Natural killer cell (primary cell): ENCODE results near the gene ARHGEF33.

DNA sequence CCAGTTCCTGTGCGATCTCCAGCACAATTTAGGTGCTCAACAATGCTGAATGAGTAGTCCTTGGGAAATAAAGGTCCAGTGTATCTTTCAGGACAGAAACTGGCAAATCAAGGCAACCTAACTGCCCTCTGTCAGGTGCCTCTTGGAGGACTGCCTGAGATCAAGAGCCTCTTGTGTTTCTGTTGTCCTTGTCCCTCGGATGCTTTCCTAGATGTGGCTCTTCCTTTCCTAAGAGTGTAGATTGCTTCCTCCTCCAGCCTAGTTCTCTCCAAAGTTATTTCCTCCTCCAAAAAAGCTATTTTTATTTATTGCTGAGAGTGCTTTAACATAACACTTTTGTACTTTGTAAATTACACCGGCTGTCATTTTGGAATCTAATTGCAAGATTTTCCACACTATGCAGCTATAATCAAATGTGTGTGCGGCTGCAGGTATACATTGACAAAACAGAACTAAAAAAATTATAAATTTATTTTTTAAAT lies 1.3 kb upstream of the HNRNPLL start:
- PRO-cap, result no peak

- PRO-cap, result no peak
Observed at GRCh38 chr2:38733421-38734012, 17.6 kb downstream of the SRSF7 start.

GRCh38 chr2:38827476-38828131 lies 48.1 kb downstream of the DHX57 start:
- PRO-cap, result no peak

DNA sequence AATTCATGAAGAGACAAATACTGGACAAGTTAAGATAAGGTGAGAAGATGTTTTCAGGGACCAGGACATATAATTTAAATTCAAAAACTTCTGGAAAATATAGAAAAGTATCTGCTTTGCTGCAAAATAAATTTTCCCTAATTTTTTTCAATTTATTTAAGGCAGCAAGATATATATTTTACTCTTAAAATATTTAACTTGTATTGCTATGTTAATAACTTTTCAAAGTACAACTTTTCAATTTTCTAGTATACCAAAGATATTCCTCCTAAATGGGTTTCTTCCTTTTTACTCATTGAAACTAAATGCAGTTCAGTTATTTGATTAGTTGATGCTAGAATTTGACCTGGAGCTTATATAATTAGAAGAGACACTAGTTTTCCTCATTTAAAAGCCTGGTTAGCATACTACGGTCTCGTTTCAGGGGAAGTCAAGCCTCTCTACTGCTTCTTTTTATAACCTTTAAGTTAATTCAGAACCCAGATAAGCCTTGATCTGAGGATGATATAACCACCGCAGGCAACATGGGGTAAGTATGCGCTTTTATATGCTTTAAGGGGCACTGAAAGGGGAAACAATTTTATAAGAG lies at the start of gene ARHGEF33:
TSS of gene ARHGEF33 (plus strand) at position 418 of the 589 bp plus-strand sequence.
- PRO-cap, result no peak

DNA sequence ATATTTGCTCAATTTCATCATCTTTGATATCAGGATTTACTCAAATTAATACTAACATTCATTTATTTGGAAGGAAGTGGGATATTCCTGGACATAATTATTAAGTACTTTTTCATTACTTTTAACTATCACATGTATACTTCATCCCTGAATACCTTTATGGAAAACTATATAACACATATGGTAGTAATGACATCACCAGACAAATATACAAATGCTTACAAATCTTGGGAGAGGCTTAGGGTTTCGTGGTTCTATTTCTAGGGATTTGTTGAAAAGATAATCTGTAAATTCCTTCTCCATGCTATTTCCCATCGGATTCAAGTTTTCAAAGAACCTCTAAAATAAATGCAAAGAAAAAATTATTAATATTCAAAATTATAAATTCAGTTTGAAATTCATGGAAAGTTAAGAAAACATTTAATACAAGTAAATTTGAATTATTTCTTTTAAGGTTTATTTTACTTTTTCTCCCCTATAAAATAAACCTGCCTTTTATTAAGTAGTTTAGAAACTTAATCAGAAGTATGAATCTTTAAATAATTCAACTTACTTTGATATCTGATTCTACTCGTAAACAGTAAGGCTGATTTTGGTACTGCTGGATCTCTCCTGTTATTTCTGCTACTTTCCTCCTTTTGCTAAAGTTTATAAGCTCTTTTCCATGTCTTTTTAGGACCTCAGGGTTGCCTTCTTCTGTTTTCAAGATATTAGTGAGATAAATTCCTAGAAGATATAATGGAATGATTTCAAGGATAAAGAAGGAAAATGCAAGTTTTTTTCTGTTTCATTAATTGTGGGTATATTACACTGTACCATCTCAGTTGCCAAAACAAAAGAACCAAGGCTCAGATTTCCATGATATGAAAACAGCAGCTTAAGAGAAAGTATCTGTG lies 107.3 kb downstream of the ARHGEF33 start:
- PRO-cap, result no peak

GRCh38 chr2:39023578-39024269 lies 97.1 kb downstream of the SOS1 start:
- PRO-cap, result no peak

- PRO-cap, result no peak
Observed at GRCh38 chr2:39070472-39070995, 50.3 kb downstream of the SOS1 start.

GRCh38 chr2:39107208-39108244 lies 13.3 kb downstream of the SOS1 start:
- PRO-cap, result no peak

- PRO-cap, result no peak
Observed at GRCh38 chr2:39321678-39322763, 115.1 kb downstream of the MAP4K3 start.

GRCh38 chr2:39504084-39505254 lies 67.4 kb upstream of the MAP4K3 start:
- PRO-cap, result no peak

- PRO-cap, result no peak
Observed at GRCh38 chr2:39512103-39512778, 75.2 kb upstream of the MAP4K3 start.

DNA sequence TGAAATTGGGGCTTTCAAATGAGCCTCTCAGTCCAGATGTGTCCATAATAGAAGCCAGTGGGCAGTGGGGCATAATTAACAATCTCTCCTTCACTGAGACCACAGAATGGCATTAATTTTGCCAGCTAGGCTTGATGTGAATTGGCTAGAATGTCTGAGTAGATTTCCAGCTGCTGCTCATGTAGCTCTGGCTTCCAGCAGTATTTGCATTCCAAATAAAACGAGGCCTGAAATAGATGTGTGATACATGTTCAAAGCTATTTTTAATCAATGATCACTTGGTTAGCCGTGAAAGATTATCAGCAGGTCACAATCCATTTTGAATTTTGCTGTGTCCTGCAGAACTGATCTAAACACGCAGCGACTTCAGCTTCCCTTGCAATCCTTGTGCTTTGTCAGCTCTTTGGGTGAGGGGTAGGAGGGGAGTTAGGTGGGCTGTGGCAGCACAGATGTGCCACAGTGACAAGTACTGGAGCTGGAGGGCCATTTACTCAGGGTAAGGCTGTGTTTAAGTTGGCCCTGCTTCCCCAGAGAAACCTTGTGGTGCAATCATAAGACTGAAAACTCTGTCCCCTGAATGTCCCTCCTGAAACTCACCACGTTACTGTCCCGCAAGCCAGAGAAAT lies 56.9 kb upstream of the TMEM178A start:
- PRO-cap, result no peak

DNA sequence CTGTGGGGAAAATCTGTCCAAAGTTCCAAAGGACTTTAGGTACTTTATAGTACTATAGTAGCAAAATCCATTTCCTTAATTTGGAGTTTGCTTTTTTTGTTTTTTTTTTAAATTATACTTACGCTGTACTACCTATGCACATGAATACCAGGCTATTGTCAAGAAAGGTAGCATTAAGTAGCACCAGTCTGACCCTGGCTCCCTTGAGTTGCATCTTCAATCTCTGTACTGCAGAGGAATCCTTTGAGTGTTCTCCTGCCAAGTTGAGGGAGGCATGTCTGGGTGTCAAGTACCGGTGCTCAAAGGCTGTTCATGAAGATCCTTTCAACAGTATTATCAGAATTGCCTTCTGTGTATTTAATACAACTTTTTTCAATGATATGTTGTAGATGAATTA lies 165.3 kb upstream of the THUMPD2 start:
- PRO-cap, result no peak

- PRO-cap, result no peak
Observed at GRCh38 chr2:40329098-40329983, 122.5 kb downstream of the SLC8A1 start.

DNA sequence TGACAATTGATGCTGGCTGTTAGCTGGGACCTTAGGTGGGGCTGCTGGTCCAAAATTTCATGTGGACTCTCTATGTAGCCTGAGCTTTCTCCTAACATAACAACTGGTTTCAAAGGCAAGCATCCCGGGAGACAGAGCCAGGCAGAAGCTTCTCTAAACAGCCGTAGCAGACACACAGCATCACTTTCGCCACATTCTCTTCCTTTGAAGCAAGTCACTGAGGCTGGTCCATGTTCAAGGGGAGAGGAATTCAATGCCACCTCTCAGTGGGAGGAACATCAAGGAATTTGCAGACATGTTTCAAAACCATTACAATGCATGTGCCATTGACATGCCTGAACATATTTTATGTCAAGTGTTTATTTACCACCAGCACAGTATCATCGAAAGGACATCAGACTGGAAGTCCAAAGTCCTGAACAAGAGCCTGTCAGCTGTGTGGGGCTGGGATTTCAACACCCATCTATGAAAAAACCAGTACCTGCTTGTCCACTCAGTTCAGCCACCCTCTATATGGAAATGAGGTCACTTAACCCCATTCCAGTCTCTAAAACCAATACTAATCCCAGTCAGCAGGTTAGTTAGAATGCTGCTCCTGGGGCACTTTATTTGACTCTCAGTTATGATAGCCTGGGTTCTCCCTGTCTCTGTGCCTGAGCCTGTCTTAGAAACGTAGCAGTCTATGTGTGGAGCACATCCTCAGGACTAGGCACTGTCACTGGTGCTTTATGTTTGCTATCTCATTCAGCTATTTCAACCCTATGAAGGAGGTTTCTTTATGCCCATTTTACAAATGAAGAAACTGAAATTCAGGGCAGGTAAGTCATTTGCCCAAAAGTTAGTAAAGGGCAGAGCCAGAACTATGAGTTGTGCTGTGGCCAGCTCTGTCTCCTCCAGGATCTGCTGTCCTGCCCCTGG lies 152.7 kb upstream of the PKDCC start:
- PRO-cap, result no peak

DNA sequence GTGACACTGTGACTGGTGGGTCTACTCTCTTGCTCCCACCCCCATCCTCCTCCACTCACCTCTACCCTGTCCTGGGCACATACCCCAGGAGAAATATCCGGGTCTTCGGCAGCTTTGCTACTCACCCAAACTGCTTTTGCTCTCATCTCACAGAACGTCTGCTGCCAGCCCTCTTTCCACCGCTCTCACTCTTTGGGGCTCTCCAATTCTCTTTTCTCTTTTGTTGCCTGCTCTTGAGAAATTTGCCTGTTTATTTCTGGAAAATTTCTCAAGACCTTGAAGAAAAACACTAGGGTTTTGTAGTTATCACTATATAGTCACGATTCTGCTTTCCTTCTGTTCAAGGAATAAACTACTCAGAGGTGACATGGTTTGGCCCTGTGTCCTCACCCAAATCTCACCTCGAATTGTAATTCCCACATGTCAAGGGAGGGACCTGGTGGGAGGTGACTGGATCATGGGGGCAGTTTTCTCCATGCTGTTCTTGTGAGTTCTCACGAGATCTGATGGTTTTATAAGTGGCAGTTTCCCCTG lies 133.7 kb upstream of the PKDCC start:
- PRO-cap, result no peak

GRCh38 chr2:41947571-41948245 lies 100.1 kb upstream of the PKDCC start:
- PRO-cap, result no peak

DNA sequence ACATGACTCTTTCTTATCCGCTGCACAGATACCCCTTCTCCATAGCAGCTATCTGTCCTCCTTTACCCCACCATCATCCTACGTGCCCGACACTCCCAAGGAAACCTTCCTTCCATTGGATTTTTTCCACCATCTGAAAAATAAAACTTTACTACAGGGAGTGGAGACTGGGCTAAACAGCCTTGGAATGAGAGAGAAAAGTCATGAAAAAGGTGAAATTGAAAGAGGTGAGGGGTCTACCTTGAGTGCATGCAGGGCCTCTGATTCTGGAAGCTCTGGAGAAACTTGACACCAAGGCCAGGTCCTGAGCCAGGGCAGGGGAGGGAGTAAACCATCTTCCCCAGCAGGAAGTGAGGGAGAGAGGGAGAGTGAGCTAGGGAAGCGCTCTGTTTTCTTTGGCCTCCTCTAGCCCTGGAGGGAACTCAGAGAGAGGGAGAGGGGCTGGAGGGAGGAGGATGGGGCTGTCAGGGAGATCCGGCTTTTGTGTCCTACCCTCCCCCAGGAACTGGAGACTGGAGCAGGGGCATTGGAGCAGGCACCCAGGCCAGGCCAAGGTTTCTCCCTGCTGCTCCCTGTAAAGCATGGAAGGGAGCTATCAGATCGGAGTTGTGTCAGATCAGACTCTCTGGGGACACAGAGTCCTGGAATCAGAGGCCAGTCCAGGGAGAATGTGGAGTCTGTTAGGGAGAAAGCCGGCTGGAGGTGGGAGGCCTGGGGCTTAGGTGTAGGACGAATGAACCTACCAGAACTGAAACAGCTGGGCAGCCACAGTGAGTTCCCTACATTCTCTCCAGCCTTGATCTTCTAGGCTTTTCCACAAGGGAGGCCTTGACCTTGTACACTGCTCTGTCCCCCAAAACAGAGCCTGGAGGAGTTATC lies 22.7 kb upstream of the PKDCC start:
- PRO-cap, result no peak

DNA sequence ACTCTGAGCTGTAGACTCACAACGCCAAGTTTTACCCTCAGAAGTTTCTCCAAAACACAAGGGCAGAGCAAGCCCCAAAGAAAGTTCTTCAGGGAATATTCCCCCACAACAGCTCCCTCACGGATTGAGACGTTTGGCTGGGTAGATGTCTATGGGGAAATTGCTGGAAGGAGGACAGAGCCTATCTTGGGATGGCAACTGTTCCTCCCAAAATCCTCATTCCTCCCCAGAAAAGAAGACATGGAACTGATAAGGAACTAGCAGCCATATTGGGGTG lies 2.1 kb upstream of the PKDCC start:
- PRO-cap, result no peak

- PRO-cap, result no peak
Observed at GRCh38 chr2:42052794-42053742, 5.2 kb downstream of the PKDCC start.